ENCODE measurements around a stretch of chr4.

DNA sequence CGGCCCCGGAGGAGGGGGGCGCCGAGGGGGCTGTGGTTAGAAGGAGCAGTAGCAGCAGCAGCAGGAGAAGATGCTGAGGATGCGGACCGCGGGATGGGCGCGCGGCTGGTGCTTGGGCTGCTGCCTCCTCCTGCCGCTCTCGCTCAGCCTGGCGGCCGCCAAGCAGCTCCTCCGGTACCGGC is 1.1 kb downstream of the PCDH7 start:
- RRBS, result 7% methylated on average over 1 of the region's 16 CpGs

GRCh38 chr4:36075474-36076043 is 168.8 kb downstream of the ARAP2 start:
- RRBS, result no CpG with 5 or more reads among the region's 2 CpGs

DNA sequence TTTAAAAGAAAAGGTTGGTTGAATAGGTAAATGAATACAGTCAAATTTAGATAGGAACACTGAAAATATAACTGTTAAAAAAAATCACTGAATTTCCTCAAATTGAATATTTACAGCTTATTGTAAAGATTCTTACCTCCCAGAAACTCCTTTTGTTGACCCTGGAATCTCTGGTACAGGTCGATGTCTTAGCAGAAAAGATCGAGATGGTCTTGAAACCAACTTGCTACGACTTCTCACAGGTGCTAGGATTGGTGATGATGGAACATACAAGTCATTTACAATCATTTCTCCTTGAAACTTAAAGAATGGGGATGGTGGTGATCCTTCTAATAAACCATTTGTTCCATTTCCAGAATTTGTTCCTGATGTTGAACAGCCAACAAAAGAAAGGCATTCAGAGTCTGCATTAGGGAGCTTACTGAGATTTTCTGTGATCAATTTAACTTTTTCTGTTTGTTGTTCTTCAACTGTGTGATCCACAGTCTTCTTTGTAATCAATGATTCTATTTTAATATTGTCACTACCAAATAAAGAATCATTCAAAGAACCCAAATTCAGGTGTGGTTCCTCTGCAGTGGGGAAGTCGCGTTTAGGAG is 15.8 kb downstream of the ARAP2 start:
- RRBS, result no CpG with 5 or more reads among the region's 5 CpGs

DNA sequence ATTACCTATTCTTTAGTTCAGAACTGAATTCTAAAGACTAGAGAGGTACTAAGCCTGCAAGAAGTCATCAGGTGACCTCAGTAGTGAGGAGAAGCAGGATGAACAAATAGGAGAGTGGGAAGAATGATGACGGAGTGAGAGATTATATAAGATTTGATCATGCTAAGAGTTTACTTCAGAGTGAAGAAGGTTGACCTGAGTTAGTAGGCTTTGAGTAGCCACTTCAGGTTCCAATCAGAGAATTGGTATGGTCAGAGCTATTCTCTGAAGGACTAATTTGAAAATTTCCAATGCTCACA is 1.6 kb downstream of the DTHD1 start:
- RRBS, result no CpG with 5 or more reads among the region's 1 CpG

GRCh38 chr4:37464317-37464865 is 10.7 kb downstream of the C4orf19 start:
- RRBS, result no CpG with 5 or more reads among the region's 5 CpGs

- RRBS, result no CpG with 5 or more reads among the region's 18 CpGs
These were observed 887 bp upstream of the PGM2 start for GRCh38 chr4:37825546-37826052.

DNA sequence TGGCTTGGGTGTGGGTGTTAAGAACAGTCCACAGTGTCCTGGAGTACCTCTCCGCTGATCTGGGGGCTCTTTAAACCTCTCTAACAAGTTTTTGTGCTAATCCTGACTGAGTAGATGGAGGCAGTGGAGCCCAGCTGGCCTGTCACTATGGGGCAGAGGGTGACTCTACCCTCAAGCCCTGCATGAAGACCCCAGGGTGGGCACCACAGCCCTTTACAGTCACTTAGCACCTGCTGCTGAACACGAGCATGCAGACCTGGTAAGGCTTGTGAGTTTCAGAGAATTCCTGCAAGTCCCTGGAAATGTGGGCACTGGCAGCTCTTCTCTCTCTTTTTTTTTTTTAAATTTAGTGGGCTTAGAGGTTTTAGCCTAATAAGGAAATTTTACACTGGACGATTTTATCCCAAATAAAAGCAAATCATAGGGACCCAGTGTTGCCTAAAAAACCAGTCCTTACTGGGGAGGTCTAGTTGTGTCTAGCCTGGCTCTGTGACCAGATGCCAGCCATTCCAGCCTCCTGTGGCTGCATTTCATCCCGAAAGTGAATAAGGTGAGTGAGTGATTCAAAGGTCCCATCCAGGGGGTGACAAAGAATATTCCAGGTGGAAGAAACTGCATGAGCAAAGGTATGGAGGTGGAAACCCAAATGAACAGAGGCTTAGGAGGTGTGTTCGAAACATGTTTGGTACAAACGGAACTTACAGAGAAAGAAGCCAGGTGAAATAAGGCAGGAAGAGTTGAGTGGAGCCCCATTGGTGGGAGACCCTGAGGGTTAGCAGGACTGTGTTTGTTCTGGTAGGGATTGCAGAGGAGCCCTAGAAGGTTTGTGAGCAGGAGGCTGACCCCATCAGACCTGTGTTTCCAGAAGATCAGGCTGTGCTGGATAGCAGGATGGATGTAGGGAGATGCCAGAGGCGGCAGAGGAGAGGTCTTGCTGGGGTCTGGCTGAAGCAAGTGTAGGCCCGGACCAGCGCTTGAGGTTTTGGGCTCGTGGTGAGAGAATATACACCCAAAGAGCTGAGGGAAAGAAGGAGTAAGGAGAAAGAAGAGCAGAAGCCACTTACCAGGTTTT is 31.4 kb downstream of the PTTG2 start:
- RRBS, result no CpG with 5 or more reads among the region's 10 CpGs

- RRBS, result no CpG with 5 or more reads among the region's 12 CpGs
These were observed 121.0 kb downstream of the PTTG2 start for GRCh38 chr4:38081123-38081730.

DNA sequence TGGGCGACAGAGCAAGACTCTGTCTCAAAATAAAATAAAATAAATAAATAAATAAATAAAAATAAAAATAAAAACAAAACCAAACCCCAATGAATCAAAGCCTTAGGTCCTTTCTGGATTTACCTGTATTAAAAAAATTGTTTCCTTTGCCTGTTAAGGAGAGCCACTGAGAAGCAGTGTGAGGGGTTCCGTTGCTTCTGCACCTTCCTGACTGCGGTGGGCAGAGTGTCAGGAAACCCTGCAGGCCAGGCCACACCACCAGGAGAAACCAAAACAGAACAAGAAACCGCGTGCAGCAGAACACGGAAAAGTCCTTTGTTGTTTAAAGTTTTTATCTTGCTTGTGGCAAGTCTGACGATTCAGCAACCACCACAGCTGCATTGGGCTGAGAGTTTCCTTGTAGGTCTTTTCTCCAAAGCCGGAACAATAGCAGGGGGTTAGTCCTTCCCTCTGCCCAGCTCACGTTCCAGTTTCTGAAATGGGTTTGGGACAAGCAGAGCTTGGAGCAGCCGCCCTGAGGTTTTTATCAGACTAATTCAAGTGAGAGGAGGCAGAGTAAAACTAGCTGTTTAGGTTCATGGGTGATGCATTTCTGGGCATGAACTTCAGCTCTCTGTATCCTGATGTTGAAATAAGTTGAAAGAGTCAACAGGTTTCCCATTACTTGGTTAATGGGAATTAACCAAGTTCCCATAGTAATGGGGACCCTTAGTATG is 216.8 kb downstream of the PTTG2 start:
- RRBS, result no CpG with 5 or more reads among the region's 10 CpGs

DNA sequence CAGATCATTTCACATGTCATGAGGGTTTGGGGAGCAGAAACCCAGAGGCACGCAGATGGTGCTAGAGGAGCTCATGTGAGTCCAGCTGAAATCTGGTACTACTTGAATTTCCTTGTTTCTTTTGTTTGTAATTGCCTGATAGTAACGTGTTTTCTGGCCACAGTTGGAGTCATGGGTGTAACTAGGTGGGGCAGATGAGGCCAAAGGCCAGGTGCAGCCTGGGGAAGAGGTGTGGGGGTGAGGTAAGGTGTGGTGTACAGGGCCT is 271.4 kb downstream of the PTTG2 start:
- RRBS, result no CpG with 5 or more reads among the region's 2 CpGs

- RRBS, result no CpG with 5 or more reads among the region's 8 CpGs
These were observed 282.9 kb downstream of the PTTG2 start for GRCh38 chr4:38242809-38243773.

DNA sequence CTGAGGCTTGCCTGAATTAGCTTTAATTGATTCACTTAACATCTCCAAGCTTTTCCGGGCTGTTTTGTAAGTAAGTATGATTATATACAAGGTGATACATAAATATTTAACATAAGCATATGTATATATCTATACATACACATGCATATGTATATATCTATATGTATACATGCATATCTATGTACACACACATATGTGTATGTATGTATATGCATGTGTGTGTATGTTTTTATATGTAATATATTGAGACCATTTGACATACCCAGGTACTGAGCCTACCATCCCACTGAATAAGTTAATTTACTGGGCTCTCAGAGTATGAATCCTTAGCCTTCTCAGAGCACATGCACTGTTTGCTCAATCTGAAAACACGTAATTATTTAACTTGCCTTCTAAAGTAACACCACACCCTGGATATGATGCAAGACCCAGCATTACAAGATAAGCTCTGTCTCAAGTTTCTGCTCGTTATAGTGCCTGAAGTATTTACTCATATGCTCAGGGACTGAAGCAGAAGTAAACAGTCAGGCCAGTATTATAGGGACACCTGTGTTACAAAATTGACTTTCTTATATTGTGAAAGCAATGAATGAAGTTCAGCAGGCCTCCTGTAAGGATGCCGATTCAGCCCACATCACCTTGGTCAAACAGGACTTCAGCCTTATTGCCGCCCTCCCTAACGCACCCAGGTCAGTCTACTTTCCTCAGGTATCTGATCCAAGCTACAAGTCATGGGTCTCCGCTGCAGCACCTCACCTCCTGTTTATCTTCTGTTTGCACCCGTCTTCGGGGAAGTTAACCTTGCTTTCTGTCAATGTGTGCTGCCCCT is 43.0 kb upstream of the KLF3 start:
- RRBS, result no CpG with 5 or more reads among the region's 9 CpGs

DNA sequence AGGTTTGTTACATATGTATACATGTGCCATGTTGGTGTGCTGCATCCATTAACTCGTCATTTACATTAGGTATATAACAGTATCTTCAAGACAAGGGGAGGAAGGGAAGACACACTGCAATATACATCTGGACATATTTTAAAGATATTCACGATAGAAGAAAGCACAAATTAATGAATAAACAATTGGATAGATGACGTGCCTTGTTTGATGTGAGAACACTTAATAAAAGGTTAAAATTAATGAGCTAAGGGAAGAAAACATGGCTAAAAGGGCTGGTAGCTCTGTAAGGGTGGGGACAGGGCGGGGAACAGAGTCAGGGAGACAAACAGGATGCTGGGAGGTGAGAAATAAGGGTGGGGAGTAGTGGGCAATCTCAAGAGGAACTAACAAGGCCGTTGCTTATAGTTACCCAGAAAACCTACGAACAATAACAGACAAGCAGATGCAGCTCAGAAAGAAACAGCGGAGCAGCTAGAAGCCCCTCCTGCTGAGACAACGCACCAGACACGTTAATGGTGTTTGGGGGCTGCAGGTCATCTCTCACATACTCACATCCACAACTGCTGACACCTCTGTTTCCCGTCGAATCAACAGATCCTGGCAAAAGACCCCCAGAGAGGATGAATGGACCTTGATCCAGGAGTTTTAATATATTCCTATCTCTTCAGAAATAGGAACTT is 9.8 kb upstream of the KLF3 start:
- RRBS, result no CpG with 5 or more reads among the region's 11 CpGs

DNA sequence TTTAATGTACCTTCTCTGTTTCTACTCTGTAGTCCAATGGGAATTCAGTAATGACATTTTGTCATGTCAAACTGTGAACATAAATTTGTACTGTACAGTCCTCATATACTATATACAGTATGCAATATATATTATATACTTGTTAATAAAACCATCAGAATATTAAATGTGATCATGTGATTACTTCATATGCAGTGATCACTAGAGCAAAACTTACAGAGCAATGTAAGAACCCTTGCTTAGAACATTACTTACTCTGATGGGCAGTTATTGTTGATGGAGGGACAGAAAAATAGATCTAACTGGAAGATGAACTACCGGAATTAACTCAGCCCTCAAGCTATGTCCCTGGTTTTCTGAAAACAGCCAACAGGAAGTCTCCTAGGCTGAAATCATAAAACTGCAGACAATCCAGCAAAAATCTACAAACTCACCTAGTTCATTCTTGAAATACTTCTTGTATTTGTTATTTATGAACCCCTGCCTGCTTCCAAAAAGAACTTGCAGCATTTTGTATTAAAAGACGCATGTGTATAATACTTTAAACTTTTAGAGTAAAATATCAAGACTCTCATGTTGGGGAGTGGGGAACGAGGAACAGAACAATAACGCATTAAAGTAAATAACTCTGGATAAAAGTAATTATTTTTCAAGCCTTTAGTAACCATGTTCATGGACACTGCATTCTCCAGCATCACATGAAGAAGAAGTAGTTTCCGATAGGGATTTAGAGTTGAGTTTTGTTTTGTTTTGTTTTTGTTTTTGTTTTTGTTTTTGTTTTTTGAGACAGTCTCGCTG is 37.1 kb downstream of the KLF3 start:
- RRBS, result no CpG with 5 or more reads among the region's 6 CpGs

DNA sequence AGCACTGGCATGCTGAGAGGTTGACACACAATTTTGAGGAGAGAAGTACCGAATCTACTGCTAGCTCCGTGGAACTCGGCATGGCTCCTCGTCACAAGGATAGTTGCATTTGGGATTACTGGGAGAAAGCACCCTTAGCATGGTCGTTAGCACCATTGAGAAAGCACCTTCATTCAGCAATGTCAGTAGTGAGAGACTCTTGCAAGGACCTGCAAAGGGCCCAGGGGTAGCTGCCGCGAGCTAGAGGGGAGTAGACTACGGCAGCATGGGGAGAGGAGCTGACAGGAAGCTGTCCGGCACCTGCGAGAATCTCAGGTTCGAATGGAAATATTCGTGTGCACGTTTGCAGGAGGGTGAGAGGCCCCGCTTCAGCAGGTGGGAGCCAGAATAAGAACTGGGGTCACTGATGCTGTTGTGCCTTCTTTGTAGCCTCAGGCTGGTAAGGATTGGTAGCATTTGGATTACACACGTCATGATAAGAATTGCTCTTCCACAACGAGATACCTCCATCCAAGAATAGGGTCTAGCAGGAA is 20.2 kb downstream of the TLR10 start:
- RRBS, result no CpG with 5 or more reads among the region's 16 CpGs

- RRBS, result no CpG with 5 or more reads among the region's 6 CpGs
These were observed 1.0 kb upstream of the TLR1 start for GRCh38 chr4:38805333-38806250.

DNA sequence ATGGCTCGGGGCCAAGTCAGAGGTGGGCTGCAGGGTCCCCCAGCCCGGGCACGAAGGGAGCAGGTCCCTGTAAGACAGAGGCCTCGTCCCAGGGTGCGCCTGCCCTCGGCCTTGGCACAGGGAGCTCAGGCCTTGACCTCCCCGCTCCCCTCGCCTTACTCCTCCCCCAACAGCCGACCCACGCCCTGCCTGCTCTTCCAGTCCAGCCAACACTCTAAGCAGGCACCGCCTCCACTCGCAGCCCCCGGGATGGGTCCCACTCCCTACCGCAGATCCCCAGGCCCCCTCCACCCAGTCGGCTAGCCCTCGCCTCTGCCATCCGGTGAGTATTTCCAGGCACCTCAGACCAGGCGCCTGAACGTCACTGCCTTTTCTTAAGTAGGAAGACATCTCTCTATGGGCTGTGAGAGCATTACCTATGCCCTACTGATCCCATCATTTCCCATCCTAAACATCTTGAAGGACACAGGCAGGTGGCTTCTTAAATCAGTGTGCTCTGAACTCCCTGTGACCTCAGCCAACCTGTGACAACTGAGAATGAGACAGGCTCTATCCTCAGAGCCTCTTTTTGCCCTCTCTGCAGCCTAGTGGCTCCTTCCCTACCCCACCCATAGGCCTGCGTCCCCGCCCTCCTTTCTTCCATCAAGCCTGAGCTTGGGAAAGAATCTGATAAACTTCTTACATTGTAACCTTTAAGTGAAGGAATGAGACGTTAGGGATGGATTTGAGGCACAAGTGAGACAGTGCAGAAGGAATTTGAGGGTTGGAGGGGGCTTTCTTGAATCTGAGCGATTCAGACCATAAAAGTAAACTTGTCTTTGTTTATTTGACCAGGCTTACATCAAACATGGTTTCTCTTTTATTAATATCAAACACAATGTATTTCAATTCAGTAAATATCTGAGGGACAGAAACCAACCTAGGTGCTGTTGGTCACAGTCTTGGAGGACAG is 895 bp downstream of the FAM114A1 start:
- RRBS, result 2% methylated on average over 5 of the region's 23 CpGs

All from foreskin fibroblast (primary cell).